Parietal lobe (tissue), 2 donors: ENCODE measurements around a stretch of chr1.

DNA sequence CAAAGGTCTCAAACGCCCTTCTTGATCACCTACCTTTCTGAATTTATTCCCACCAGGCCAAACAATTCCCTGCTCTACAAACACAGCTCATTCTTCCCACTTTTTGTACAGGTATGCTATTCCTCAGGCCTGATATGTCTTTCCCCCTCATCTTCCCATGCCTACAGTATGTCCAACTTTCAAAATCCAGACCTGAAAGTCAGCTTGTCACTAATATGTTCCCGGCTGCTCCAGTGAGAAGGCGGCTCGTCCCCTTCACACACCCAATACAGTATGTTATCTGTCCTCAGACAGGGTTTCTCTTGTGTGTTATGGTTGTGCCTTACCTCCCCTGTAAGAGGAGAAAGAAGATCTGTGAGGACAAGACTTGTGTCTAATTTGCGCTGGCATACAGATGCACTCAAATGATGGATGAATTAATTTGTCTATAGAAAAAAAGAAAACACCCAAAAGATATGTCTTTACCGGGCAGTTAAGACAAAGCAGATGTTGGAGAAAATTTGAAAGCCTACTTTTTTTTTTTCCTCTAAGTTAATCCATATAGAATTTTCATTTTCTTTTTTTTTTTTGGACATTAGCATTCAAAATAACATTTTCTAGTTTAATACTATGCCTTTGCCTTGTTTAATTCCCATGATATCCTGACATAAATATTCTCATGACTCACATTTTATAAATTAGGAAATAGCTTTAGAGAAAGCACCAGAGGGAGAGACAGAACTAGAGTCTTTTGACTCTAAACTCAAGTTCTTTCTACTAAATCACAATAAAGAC, 105.1 kb downstream of the ENAH start:
- RAMPAGE, long total RNA: no peak

DNA sequence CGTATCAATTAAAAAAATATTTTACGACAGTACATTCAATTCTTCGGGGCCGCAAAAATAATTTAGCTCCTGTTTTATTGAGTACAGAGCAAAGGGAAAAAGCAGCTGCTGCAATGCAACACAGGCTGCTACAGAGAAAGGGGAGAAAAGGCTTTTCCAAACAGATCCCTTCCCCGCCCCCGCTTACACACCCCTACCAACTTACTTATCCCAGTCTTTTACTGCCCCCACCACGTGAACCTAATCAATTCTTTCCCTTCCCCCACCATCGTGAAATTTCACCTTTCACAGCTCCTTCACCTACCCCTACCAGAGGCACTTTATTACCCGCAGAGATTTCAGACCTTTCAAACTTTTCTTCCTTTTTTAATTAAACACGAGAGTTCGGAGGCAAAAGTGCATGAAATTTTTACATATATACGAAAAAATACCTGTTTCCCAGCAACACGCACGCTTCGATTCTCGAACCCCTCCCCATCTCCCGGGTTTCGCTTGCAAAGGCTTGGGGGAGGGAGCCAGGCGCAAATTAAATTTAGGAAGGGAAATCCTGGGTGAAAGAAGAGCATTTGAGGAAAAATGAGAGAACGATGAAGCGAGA, 937 bp downstream of the ENAH start:
- RAMPAGE, long total RNA: no peak

- RAMPAGE, long total RNA: no peak
Observed at GRCh38 chr1:225811602-225812563, 2.0 kb downstream of the EPHX1 start.

DNA sequence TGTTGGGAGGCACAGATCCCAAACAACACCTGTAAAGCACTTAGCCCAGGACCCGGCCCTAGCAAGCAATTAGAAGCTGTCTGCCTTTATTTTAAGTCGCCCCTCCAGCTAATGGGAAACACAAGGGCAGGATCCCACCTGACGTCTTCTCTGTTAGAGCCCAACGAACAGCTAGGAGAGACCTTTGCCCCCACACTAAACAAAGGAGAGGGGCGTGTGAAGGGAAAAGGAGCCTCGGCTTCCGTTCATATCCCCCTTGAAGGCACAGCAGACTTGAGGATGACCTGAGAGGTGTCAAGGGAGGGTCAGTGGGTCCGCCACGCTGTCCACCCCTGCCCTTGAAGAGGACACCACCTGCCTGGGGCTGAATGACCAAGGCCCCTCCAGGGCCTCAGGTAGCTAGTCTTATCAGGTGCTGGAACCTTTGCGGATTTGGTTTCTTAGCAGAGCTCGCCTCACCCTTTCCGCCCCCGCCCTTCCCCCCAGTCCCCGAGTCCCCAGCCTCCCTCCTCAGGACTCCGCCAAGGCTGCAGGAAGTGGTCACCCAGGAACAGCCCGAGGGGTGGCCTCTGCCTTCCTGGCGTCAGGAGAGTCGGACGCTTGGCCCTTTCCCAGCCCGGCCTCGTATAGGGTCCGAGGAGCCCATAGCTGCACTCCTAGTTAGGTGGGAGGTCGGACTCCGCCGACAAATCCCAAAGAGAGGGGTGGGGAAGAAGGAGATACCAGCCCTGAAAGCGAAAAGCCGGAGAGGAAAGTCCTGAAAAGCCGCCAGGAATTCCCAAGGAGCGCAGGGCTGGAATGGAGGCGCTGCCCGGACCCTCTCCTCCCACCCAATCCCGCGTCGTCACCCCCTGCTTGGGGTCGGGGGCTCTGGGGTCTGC, 615 bp downstream of the TMEM63A start:
- RAMPAGE, long total RNA: no peak

DNA sequence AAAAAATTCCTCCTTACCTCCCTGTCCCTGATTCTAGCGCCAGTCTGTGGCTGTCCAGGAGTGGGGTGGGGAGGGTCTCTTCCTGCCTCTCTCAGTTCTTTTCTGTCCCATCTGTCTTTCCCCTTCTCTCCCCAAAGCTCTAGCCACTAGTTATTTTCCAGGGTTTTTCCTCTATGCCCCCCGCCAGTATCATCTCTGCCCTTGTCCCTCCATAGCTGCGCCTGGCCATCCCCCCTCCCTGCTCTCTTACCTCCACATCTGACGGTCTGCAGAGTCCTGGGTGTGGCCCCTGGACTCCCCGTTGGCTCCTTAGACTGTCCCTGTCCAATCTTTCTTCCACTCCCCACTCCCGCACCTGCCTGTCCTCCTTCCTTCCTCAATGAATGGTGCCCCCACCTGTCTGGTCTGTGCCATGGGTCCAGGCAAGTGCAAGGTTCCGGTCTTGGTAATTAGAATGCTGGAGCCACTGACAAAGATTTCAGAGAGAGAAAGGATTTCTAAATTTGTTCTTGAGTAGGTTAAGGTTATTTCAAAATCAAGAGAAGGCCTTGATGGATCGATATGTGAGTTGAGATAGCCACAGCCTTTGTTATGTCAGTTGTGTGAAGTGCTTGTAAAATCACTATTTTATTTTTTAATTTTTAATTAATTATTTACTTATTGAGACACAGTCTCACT, 1.7 kb upstream of the TMEM63A start:
- RAMPAGE, long total RNA: no peak

GRCh38 chr1:226001863-226002685, 2.9 kb upstream of the SDE2 start:
- RAMPAGE, long total RNA: no peak

DNA sequence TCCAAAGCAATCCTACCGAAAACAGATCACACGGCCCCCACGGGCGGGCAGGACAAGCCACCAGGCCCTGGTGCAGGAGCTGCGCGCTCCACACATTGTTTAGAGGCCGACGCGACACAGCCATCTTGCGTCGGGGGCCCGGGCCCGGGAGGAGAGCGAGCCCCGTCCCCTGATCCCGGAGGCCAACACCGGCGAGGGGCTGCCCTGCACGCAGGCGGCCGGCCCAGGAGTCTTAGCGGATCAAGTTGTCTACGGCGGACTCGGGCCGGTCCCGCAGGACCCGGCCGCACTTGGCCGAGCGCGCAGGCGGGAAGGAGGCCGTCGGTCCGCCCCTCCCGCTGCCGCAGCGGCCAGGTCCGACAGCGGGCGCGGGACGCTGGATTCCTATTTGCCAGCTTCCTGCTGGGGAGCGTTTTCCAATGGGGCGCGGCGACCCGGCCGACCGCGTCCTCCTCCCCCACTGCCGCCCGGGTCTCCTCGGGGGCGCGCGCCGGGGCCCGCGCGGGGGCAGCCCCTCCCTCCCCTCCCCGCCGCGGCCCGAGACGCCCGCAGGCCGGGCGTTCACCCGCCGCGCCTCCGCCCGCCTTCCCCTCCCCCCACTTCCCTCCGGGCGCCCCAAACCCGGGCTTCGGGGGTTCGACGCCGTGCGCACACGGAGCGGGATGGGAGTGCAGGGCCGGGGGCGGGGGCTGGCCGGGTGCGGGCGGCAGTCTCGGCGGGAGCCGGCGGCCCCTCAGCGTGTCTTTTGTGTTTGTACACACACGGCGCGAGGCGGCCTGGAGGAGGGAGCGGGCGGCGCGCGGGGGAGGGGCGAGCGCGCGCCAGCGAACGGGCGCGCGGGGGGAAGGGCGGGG, 548 bp upstream of the H3-3A start:
- RAMPAGE, long total RNA: no peak

- RAMPAGE, long total RNA: no peak
Observed at GRCh38 chr1:226464146-226464678, 56.3 kb upstream of the PARP1 start.

DNA sequence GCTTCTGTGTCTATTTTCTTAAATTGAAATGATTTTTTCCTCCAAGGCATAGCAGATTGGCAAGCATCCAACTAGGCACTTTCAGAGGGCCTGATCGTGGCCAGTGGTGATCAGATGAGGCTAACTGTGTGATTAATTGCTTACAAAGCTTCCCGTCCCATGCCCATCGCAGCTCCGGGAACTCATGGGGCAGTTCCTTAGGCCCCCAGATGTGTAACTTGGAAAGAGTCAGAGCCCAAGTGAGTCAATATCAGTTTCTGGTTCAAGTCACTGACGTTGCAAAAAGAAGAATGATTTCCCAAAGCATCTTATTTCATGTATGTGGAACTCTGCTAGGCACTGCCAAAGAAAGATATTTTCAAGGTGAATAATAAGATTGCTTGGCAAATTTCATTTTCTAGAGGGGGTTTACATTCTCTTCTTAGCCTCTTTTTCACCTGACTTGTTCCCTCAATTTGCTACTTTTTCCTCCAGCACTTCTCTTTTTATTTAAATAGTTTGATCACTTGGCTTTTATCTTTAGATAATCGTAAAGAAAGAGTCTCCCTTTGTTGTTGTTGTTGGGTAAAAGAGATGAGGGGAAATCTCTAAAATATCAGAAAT, 82.0 kb downstream of the ITPKB start:
- RAMPAGE, long total RNA: no peak

GRCh38 chr1:226657608-226658067, 81.4 kb downstream of the ITPKB start:
- RAMPAGE, long total RNA: no peak

DNA sequence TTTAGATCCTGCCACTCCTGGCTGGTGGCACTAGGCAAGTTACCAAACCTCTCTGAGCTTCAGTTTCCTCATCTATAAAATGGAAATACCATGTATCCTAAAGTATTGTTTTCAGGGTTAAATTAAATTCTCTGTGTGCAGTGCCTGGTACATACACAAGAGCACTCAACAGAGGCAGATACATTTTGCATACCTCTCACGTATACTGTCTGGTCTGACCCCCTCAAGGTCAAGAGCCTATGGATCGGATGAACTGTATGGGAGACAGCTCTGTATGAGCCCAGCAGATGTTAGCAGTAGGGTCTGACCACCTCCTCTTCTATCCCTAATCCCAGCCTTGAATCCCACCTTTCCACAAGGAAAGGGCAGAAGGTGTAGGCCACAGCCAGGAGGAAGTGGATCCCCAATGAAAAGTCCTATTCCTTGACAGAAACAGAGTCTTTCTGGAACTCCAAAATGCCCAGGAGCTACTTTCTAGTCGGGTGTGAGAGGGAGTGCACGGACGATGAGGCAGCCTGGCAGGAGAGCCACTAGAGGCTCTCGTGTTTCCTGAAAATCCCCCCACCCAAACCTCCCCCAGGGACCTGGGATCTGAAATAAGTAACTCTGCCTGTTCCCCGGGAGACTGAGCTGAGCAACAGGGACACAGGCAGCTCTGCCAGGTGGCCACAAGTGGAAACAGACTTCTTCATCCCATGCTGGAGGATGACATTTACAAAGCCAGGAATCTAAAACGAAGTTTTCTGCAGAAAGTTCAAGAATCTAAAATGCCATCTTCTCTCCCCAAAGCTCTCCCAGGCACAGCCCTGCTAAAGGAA, 77.3 kb downstream of the ITPKB start:
- RAMPAGE, long total RNA: no peak

- RAMPAGE, long total RNA: no peak
Observed at GRCh38 chr1:226709950-226711048, 28.8 kb downstream of the ITPKB start.

GRCh38 chr1:226714448-226715074, 24.5 kb downstream of the ITPKB start:
- RAMPAGE, long total RNA: no peak

DNA sequence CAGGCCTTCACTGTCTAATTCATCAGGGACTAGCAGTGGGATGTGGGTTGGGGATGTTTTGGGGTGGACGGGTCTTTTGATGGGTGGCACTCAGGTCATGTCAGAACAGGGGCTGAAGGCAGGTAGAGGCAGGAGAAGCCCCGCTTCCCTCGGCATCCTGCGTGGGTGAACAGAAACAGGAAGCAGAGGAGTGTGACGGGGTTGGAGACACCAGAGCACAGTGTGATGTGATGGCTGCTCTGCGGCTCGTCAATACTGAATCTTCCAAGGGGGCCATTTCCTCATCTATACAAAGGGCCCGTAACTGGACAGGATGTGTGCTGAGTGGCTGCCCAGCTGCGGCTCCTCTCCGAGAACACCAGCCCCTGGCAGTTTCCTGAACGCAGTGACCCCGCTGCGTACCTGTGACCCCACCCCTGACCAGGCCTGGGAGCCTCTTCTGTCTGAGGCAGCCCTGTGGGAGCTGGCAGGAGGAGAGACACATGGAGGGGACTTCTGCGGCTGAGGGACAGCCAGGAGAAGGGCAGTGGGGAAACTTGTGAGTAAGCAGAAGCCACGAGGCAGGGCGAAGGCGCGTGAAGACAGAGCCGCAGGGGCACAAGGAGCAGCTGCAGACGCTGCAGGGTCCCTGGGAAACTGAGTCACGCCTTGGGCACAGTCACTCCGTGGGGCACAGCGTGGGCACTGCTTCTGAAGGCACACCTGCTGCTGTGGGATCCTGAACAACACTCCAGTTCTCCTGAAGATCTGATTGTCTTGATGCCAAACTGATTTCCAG, 60.0 kb upstream of the ITPKB start:
- RAMPAGE, long total RNA: no peak

DNA sequence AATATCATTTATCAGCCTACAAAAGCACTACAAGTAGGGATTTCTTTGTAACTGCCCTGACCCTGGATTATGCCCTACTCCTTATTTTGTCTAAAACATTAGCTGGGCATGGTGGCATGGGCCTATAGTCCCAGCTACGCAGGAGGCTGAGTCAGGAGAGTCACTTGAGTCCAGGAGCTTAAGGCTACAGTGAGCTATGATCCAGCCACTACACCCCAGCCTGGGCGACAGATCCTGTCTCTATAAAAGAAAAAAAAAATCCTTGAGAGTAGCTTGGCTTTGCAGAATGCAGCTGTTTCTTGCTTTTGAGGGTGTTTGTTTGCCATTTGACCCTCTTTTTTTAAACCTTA, 55.8 kb upstream of the PSEN2 start:
- RAMPAGE, long total RNA: no peak

GRCh38 chr1:226984773-226985587, 44.9 kb downstream of the COQ8A start:
- RAMPAGE, long total RNA: no peak

- RAMPAGE, long total RNA: no peak
Observed at GRCh38 chr1:226986363-226986794, 46.3 kb downstream of the COQ8A start.

DNA sequence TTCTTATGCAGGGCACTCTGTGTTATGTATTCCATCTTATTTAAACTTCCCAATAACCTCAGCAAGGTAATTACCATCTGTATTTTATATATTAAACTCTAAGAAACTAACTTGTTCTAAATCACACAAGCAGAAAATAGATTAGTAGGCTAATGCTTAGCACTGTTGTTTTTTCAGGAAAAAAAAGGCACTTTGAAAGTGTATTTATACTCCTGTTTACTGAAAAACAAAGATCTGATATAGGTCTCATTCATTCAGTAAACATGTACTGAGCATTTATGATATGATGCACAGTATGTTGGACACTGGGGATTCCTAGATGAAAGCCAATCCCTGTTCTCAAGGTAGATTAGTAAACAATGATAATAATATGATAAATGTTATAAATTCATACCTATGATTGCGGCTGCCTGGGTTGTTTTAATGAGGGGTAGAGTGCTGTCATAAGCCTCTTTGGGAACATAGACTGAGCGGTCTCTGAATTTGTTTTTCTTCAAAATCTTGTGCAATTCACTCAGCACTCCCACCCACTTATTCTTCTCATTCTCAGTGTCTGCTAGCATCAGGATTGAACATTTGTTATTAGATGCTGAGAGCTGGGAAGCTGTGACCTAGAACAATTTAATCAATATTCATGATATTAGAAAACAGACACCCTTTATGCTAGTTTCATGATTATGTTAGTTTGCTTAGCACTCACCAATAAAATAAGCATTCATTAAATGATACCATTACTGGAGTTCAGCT, 91.0 kb downstream of the COQ8A start:
- RAMPAGE, long total RNA: no peak

GRCh38 chr1:227100482-227101279, 160.6 kb downstream of the COQ8A start:
- RAMPAGE, long total RNA: no peak

DNA sequence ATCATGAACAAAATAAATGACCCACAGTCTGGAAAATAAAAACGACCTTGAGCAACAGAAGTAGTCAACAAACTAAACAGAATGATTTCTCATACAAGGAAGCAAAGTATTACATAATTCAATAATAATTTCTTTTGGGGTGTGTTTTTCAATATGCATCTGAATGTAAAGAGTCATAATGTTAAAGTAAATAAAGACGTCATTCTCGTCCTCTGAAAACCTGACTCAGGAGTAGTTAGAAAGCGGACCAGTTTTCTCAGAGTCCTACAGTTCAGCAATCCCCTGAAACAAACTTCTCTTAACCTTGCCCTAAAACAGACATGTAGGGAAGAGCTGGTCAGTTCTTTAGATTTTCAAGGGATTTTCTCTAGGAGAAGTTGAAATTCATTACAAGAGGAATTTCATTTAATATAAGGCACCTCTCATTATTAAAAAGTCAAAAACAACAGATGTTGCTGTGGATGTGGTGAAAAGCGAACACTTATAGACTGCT, 18.5 kb downstream of the CDC42BPA start:
- RAMPAGE, long total RNA: no peak